Frontal cortex (tissue), 2 donors: ENCODE data around the genes LY6G6C, MPIG6B and RNF5.

- RAMPAGE, long total RNA = no peak
Measured at GRCh38 chr6:31462645-31463383, 35.1 kb upstream of the MICB start.

DNA sequence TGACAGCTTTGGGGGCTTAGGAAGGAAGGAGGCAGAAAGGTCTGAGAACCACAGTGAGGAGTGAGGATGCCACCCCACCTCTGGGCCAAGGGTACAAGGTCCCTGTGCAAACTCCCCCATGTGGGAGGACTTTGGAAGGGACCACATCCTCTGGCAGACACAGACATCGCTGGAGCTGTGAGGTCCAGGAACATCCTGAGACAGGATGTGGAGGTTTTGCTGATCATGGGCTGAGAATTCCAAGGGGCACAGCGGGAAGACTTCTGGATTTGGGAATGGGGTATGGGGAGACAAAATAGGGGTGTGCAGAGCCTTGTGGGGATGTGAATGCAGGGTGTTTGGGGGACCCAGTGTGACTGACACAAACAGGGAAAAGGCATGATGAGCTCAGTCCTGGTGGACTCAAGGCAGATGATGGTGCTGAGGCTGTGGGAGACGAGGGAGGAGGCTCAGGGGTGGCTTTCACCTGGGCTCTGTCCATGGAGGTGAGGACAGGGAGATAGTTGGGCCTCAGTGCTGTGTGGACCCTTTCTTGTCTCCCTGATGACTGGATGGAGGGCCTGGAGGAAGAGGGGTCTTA is 26.4 kb upstream of the MICB start:
- RAMPAGE, long total RNA = no peak

GRCh38 chr6:31491912-31492387 is 6.0 kb upstream of the MICB start:
- RAMPAGE, long total RNA = no peak

- RAMPAGE, long total RNA = no peak
Measured at GRCh38 chr6:31533058-31533399, 4.3 kb downstream of the MCCD1 start.

- RAMPAGE, long total RNA = no peak
Measured at GRCh38 chr6:31580536-31581204, 1.6 kb downstream of the LTB start.

DNA sequence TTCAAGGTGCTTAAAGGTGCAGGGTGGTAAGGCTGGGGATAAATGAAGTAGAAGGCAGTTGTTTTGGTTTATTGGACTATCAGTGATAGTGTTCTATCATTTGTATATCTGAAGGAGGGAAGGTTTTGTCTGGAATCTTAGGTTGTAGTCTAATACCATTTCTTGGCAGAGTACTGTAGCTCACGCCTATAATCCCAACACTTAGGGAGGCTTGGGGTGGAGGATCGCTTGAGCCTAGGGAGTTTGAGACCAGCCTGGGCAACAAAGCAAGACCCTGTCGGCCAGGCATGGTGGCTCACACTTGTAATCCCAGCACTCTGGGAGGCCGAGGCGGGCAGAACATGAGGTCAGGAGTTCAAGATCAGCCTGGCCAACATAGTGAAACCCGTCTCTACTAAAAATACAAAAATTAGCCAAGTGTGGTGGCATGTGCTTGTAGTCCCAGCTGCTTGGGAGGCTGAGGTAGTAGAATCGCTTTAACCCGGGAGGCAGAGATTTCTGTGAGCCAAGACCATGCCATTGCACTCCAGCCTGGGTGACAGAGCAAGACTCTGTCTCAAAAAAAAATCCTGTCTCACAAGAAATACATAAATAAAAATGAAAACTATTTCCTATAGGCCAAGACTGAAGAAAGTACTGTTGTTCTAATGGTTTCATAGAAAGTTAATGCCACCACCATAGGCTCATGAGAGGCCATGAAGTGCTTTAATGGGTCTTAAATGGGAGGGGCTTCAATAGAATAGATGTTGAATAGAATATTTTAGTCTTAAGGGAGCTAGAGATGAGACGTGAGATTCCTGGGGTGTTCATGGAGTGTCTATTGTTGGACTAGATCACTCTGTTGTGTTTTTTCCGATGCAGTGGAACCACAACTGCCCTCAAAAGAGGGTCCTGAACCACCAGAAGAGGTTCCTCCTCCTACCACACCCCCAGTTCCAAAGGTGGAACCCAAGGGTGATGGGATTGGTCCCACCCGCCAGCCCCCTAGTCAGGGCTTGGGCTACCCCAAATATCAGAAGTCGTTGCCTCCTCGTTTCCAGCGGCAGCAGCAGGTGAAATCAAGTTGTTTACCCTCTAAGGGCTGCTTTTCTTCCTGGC is 8.1 kb downstream of the PRRC2A start:
- RAMPAGE, long total RNA = no peak

DNA sequence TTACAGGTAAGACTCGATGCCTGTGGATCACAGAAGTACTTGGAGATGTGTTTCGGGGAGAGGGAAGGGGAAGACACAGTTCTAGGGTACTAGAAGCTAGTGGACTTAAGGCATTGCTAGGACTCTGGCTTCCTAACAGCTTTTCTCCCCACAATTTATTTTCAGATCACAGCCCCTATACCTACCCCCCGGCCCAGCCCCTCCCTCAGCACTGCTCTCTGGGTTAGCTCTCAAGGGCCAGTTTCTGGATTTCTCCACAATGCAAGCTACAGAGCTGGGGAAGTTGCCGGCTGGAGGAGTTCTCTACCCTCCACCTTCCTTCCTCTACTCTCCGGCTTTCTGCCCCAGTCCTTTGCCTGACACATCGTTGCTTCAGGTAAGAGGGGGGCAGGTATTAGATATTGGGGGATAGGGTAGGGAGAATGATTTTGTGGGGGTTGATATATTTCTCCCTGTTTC is 15.6 kb downstream of the PRRC2A start:
- RAMPAGE, long total RNA = no peak

DNA sequence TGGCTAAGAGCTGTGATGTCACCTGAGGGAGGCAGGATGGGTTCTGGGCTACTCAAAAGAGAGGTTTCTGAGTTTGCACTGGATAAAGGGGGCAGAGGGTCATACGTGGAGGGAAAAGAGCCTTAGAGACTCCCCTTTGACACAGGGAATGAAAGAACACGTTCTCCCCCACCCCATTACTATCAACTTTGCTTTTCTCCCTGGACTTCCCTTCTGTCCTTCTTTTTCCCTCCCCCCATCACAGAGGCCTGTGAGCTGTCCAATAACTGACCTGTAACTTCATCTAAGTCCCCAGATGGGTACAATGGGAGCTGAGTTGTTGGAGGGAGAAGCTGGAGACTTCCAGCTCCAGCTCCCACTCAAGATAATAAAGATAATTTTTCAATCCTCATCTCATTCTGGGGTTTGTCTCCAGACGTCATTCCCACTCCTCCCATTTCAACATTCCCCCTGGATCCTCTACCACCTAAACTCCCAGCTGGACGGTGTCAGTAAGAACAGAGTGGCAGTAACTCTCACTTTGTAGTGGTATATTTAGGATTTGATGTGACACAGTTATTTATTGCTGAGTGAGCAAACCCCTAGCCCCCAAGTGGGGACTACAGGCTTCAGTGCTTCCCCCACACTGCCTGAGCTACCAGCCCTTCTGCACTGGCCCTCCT is 2.3 kb downstream of the APOM start:
- RAMPAGE, long total RNA = no peak

DNA sequence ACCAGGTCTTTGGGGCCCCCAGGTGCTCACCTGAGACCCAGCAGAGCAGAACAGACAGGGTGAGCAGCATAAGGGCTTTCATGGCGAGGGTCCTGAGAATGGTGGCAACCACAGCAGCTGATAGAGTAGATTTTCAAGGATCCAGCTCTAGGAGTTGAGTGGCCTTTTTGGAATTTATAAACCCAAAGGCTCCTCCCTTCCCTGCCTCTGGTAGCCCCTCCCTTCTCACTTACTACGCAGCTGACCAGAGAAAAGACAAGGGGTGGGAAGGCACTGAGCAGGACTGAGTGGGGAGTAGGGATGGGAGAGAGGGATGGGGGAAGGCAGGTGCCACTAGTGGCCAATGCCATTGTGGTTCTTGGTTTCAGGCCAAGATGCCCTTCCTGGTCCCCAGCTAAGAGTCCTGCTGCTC is at the start of gene LY6G6C:
Gene LY6G6C (minus strand): TSS at position 149 of the 412 bp plus-strand sequence.
- RAMPAGE, long total RNA = no peak

- RAMPAGE, long total RNA = no peak
Measured at GRCh38 chr6:31723116-31723972, at the start of gene MPIG6B. MPIG6B (plus strand) TSS chr6:31723373.

DNA sequence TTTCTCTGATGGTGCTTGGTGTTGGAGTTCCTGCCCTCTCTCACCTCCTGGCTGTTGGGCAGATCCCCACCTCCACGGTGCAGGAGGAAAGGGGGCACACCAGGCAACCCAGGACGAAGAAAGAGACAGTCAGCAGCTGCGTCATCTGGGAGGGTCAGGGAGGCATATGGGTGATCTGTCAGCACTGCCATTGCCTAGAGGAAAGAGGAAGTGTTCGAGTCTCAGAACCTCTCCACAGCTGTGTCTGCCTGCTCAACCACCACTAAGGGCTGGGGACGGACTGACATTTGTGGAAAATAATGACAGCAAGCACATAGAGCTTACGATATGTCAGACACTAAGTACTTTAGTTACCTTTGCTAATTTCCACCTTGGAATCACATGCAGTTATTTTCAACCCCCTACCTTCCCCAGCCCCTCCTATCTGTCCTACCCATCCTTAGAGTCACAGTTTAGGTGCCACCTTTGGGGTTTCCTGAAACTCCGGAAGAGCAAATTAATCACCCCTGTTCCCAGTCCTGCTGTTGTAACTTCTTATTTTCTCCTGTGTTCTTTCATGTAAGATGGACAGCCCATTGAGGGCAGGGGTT is 1.5 kb downstream of the DDAH2 start:
- RAMPAGE, long total RNA = no peak

GRCh38 chr6:31729716-31730331 is 725 bp upstream of the DDAH2 start:
- RAMPAGE, long total RNA = no peak

DNA sequence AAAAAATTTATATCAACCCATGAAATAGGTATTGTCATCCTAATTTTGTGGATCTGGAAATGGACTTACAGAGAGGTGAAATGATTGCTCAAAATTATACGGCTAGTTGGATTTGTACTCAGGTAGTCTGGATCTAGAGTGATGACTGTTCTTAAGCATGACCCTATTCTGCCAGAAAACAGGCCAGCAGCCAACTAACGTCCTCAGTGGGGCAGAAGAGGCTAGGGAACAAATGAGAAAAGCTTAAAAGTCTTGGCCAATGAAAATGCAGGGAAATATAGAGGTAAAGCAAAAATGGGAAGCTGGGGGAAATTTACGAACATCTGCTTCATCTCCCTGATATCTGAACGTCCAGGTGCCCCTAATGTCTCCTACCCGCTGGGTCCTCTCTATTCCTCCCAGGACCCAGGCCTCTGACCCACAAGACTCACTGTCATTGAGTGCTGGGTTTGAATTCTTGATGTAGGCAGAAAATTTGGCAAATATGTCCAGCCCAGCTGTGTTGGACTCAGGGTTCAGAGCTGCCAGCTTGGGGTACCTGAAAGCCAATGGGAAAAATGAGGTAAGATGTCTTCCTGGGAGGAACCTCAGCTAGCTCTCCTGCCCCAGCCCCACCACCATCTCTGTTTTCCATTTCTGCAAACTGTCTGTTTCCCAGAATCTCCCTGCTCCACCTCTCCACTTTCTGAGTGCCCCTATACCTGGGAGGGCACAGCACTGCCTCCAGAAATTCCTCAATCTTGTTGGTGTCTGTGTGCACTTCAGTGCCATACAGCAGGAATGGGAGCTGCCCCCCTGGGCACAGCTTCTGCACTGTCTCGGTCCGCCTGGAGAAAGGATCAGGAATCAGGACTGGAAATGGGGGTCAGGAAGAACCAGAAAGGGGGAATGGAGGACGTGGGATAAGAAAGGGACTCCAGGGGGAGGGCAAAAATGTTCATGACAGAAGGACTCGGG is 2.9 kb downstream of the CLIC1 start:
- RAMPAGE, long total RNA = no peak

- RAMPAGE, long total RNA = no peak
Measured at GRCh38 chr6:31738322-31739098, 1.3 kb upstream of the MSH5 start.

- RAMPAGE, long total RNA = no peak
Measured at GRCh38 chr6:31775065-31775550, 2.0 kb downstream of the VWA7 start.

DNA sequence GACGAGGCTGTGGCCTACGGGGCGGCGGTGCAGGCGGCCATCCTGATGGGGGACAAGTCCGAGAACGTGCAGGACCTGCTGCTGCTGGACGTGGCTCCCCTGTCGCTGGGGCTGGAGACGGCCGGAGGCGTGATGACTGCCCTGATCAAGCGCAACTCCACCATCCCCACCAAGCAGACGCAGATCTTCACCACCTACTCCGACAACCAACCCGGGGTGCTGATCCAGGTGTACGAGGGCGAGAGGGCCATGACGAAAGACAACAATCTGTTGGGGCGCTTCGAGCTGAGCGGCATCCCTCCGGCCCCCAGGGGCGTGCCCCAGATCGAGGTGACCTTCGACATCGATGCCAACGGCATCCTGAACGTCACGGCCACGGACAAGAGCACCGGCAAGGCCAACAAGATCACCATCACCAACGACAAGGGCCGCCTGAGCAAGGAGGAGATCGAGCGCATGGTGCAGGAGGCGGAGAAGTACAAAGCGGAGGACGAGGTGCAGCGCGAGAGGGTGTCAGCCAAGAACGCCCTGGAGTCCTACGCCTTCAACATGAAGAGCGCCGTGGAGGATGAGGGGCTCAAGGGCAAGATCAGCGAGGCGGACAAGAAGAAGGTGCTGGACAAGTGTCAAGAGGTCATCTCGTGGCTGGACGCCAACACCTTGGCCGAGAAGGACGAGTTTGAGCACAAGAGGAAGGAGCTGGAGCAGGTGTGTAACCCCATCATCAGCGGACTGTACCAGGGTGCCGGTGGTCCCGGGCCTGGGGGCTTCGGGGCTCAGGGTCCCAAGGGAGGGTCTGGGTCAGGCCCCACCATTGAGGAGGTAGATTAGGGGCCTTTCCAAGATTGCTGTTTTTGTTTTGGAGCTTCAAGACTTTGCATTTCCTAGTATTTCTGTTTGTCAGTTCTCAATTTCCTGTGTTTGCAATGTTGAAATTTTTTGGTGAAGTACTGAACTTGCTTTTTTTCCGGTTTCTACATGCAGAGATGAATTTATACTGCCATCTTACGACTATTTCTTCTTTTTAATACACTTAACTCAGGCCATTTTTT is 1.8 kb downstream of the HSPA1A start:
- RAMPAGE, long total RNA = no peak

GRCh38 chr6:31819901-31820582 is 4.7 kb downstream of the HSPA1A start:
- RAMPAGE, long total RNA = no peak

DNA sequence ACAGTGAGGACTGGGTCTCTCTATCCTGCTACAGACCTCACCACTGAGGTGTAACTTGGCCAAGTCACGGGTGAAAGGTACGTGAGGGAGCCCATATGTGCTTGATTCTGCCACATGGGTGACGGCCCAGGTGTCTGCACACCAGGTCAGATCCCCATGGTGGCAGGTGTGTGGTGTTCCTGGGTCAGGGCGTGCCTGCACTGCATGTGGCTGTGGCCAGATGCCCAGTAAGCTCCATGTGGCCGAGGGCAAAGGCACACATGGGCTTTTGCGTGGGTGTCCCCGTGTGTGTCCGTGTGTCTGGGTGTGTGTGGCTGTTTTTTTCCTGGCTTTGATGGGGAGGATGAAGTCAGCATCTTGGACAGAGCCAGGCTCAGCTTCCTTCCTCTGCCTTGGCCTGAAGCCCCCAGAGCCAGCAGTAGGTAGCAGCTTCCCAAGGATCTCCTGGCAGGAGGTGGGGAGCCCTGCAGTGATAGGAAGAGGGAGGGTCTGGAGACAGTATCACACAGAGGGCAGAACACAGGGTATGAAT is 1.5 kb upstream of the TNXB start:
- RAMPAGE, long total RNA = no peak

GRCh38 chr6:32178342-32179137 is at the start of gene RNF5:
RNF5 (plus strand) TSS chr6:32178405.
- RAMPAGE, long total RNA = start-site peak on the plus strand at chr6:32178462-32178498, 520 and 142 reads in 2 replicates

DNA sequence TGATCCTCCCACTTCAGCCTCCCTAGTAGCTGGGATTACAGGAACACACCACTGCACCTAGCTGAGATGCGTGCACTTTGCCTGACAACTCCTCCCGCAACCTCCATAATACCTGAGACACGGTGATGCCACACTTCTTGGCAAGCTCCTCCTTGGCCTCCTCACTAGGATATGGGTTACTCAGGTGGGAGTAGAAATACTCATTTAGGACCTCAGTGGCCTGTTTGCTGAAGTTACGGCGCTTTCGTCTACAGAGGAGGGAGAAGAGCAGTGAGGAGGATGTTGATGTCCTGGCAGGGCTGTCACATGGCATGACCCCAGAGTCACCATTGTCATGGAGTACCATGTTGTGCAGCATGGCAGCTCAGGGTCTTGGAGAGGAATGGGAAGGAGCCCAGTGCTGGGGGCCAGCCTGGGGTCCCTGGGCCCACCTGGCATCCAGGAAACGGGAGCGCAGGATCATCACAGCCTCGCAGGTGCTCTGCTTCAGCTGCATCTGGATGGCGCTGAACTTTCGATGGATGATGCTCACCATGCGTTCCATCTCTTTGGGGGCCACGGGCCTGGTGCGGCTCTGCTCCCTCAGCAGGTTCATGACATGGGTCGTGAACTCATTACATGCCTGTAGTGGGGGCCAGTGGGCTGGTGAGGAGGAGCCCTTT is 2.3 kb downstream of the PBX2 start:
- RAMPAGE, long total RNA = no peak